ENCODE results near the gene APRT.

DNA sequence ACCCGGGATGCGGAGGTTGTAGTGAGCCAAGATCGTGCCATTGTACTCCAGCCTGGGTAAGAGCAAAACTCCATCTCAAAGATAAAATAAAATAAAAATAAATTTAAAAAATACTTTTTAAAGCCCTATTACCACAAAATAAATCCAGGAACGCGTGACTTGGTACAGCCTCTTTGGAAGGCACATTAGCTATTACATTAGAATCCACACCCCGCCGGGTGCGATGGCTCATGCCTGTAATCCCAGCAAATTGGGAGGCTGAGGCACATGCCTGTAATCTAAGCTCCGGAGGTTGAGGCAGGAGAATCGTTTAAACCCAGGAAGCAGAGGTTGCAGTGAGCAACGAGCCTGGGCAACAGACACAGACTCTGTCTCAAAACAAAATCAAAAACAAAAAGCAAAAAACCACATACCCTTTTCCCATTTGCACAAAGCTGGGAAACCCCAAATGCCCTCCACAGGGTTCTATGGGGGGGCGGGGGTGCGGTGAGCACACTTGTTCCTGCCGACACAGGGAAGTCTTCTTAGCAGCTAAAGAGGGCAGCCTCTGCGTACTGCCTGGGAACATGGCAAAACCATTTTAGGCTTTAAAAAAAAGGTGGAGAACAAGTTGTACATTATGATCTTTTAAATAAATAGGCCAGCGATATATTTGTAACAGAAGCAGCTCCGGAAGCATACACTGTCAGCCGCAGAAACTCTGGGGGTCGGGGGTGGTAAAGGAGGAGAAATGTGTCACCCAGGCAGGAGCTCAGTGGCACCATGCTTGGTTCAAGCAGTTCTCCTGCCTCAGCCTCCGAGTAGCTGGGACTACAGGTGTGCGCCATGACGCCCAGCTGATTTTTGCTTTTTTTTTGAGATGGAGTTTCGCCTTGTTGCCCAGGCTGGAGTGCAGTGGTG is 3.4 kb downstream of the SLC7A5 start:
- RAMPAGE, long total RNA = no peak
- RRBS = 73% methylated on average over 1 of the region's 23 CpGs

GRCh38 chr16:87918228-87918793 is 18.0 kb downstream of the CA5A start:
- RAMPAGE, long total RNA = no peak
- RRBS = no CpG with 5 or more reads among the region's 16 CpGs

- RAMPAGE, long total RNA = no peak
- RRBS = 88% methylated on average over 5 of the region's 33 CpGs
Observed at GRCh38 chr16:87959218-87960248, 8.3 kb downstream of the BANP start.

DNA sequence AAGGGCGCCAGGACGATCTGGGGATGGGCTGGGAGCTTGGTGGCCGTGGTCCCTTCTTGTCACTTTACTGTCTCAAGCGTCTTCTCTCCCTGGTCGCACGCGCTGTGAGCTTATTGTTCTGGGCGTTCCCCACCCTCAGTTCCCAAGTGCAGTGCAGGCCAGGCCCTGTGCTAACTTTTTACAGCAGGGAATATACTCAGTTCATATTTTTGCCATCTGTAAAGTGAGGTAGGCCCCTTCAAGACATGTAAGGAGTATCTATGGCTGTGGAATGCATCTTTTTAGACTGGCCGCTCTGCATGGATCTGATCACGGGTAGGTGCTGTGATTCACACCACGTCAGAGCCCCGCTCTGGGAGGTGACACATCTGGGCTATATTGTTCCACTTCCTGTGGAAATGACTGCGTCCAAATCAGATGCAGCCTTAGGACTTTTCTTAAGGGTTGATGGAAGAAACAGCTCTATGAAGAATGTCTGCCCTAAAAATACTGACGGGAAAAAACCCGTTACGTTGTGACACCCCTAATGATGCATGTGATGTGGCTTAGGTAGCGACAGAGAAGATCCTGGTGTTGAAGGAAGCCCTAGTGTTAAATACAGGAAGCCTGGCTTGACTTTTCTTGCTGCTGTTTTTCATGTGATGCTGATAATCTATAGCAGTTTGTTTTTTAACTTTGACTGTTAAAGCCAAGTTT is 12.1 kb downstream of the BANP start:
- RAMPAGE, long total RNA = no peak
- RRBS = no CpG with 5 or more reads among the region's 17 CpGs

GRCh38 chr16:87985214-87985618 is 34.0 kb downstream of the BANP start:
- RAMPAGE, long total RNA = no peak
- RRBS = no CpG with 5 or more reads among the region's 15 CpGs

DNA sequence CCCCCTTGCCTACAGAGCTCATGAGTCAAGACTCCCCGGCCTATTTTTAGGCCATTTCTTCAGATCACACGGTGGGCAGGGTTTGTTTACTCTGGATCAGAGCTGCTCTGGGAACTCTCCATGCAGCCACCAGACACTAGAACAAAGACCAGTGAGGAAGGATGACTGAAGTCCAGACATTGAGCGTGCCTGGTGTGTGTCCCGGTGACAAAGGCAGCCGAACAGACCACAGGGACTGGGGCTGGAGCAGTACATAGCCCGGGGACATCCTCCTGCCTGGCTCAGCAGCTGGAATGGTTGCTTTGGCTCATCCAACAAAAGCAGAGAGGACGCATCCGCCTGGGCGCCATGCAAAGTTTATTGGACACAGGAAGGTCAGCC is 137.1 kb upstream of the ZNF469 start:
- RAMPAGE, long total RNA = no peak
- RRBS = 6% methylated on average over 3 of the region's 9 CpGs

DNA sequence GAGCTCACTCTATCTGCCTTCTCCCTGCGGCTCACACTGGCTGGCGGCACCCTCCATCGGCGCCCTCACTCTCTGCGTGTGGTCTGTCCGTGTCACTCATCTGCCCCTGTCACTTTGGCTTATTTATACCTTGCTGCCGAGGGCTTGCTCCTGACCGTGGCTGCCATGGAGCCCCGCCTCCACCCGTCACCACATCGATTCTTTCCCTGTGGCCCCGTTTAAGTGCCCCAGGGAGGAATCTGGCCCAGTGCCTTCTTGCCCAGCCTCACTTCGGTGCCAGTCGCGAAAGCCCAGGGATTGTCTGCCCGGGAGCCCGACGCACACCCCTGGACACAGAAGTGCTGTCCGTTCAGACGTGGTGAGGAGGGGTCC is 115.7 kb upstream of the ZNF469 start:
- RAMPAGE, long total RNA = no peak
- RRBS = 85% methylated on average over 3 of the region's 20 CpGs

- RAMPAGE, long total RNA = no peak
- RRBS = no CpG with 5 or more reads among the region's 8 CpGs
Observed at GRCh38 chr16:88268054-88268479, 114.7 kb upstream of the ZNF469 start.

DNA sequence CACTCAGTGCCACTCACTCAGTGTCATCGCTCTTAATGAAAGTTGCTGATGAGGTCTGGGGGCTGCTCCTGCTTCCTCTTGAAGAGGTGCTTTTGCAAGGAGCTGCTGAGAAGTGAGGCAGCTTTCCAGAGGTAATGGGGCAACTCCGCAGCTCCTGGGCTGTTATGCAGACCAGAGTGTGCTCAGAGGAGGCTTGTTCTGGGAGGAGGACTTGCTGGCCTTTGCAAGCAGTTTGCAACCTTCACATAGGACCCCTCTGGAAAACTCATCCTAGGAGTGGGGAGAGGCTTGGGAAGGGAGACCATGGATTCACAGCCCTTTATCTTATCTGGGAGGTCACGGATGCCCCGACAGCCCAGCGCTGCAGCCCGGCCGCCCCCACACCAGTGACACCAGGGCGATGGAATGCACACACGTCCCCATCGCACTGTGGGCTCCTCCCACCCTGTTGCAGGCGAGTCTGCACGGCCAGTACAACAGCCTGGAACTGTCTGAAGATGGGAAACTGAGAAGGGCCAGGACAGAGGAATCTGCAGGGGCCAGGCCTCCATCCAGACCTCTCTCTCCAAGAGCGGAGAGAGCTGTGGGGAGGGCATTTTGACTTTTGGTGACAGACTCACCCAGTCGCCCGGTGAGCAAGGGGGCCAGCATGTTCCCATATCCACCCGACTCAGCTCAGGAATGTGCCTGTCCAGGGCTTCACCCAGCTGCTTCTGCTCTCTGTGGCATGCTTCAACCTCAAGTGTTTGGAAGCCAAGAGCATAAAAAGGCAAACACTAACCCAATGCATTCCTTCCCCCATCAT is 78.7 kb upstream of the ZNF469 start:
- RAMPAGE, long total RNA = no peak
- RRBS = no CpG with 5 or more reads among the region's 16 CpGs

DNA sequence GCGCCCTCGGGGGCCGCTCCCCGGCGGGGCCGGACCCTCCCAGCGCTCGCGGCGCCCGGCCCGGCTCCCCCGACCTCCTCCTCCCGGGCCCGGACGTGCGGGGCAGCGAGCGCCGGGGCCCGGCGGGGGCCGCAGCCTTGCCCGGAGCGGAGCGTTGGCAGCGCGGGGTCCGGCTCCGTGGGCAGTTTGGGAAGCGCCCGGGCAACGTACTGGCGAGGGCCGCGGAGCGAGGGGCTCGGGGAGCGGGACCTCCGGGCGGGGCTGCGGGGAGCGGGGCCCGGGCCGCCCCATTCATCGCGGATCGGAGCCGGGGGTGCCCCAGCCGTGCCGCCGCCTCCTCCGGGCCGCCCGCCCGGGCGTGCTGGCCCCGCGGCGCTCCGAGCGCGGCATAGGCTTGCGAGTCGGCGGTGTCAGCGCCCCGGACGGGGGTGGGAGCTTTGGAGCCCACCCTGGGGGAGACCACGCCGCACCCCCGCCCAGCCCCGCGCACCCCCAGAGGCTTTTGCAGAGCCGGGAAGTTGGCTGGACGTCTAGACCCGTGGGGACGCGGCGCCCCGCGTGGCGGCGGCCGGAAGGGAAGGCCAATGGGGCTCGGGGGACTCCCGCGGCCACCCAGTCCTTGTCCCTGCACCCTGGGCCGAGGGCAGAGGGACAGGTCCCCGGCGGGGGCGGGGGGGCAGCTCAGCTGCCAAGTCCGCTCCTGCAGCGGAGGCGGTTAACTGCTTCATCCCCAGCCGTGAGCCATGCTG is 783 bp downstream of the ZNF469 start:
- RAMPAGE, long total RNA = no peak
- RRBS = 2% methylated on average over 44 of the region's 96 CpGs

GRCh38 chr16:88504863-88505856 is 52.1 kb downstream of the ZFPM1 start:
- RAMPAGE, long total RNA = no peak
- RRBS = 47% methylated on average over 2 of the region's 35 CpGs

GRCh38 chr16:88526609-88527348 is 43.4 kb upstream of the ZC3H18 start:
- RAMPAGE, long total RNA = no peak
- RRBS = 82% methylated on average over 4 of the region's 25 CpGs

DNA sequence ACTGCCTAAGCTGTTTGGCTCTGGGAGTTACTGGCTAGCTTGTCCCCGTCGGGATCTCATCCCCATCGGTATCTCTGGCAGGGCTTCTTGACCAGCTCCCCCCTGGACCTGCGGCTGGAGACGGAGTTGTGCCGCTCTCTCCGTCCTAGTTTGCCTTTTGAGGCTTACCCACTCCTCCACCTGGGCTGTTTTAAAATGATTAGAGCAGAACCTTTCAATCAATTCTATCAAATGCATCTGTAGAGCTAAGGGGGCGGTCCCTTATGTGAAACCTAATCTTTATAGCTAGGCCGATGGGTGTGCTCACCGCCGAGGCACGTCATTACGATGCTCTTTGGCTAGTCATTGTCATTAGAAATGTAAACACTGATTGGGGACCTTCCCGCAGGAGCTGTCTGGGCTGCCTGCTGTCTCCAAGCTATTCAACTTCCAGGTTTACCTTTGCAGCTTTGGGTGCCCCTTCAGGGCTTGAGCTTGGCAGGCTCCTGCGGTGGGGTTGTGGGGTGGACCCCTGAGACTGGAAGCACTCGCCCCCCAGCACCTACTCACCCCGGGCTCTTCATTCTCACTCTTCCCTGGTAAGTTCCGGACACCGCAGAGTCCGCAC is 21.1 kb upstream of the IL17C start:
- RAMPAGE, long total RNA = no peak
- RRBS = no CpG with 5 or more reads among the region's 20 CpGs

- RAMPAGE, long total RNA = no peak
- RRBS = no CpG with 5 or more reads among the region's 3 CpGs
Observed at GRCh38 chr16:88640180-88640367, 1.7 kb downstream of the IL17C start.

DNA sequence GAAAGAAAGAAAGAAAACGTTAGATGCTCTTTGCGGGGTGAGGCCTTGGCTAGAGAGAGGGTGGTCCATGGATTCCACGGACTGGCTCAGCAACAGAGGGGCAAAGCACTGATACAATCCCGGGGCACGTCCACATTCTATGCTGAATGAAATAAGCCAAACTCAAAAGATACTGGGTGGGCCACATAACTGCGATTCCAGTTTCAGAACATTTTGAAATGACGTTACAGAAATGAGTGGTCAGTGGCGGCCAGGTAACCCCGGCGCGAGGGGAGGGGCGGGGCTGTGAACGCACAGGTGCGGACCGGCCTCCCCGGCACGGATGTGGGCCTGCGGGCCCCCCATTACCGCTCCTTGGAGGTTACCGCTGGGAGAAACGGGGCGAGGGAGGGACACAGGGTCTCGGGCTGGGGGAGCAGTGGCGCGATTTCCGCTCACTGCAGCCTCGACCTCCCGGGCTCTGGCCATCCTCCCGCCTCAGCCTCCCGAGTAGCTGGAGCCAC is 660 bp downstream of the MVD start:
- RAMPAGE, long total RNA = no peak
- RRBS = 7% methylated on average over 7 of the region's 30 CpGs

DNA sequence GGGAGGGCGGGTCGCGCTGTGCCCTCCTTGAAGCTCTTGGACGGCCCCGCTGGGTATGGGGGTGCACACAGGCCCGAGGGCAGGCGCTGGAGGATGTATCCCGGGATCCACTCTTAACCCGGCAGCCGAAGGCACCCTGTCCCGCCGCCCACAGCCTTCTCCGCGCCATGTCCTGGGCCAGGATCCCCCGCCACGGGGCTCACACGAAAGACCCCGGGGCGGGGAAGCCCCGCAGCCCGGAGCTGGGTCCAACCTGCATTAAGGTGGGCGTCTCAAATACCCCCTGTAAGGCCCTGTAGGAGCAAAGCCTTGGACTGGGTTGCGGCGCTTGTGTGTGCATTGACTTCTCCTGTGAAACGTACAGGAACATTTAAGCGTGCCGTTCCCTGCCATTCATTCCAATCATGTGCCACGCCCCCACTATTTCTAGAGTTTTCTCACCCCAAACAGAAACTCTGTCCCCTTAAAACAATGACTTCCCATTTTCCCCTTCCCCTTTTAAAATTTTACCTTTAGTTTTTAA is 934 bp upstream of the MVD start:
- RAMPAGE, long total RNA = no peak
- RRBS = 2% methylated on average over 8 of the region's 28 CpGs

DNA sequence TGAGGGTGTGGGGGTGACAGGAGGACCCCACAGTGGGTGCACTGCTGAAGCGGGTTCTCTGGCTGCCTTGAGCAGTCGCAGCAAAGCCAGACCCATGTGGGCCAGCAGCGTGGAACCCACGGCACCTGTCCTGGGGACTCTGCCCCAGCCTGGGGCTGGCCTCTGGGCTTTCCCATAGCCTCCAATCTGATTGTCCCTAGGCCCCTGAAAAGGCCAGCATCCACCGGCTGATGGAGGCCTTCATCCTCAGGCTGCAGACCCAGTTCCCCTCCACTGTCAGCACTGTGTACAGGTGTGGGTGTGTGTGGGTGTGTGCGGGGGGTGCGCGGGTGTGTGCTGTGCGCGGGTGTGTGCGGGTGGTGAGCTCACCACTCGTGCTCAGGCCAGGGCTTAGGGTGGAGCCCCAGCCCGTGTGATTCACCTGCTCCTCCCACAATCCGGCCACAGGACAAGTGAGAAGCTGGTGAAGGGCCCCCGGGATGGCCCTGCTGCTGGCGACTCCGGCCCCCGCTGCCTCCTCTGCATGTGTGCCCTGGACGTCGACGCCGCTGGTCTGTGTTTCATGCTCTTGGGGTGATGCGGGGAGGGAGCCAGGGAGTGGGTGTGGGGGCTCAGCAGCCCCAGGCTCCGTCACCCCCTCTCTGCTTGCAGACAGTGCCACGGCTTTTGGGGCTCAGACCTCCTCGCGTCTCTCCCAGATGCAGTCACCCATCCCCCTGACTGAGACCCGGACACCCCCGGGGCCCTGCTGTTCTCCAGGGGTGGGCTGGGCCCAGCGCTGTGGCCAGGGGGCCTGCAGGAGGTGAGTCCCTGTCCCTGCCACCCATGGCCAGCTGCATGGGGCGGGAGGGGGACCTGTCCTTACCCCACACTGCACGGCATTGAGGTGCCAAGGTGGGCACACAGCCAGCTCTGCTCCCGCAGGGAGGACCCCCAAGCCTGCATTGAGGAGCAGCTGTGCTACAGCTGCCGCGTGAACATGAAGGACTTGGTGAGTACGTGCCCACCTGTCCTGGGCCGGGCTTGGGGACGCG is 8.0 kb downstream of the CTU2 start:
- RAMPAGE, long total RNA = no peak
- RRBS = 100% methylated on average over 3 of the region's 39 CpGs

- RAMPAGE, long total RNA = no peak
- RRBS = no CpG with 5 or more reads among the region's 26 CpGs
Observed at GRCh38 chr16:88731608-88732398, 25.5 kb downstream of the CTU2 start.

GRCh38 chr16:88811697-88812599 is at the start of gene APRT:
APRT (minus strand) TSS chr16:88811928.
- RAMPAGE, long total RNA = start-site peak on the minus strand at chr16:88811905-88811942, 707 and 524 reads in 2 replicates
- RRBS = 2% methylated on average over 36 of the region's 100 CpGs

DNA sequence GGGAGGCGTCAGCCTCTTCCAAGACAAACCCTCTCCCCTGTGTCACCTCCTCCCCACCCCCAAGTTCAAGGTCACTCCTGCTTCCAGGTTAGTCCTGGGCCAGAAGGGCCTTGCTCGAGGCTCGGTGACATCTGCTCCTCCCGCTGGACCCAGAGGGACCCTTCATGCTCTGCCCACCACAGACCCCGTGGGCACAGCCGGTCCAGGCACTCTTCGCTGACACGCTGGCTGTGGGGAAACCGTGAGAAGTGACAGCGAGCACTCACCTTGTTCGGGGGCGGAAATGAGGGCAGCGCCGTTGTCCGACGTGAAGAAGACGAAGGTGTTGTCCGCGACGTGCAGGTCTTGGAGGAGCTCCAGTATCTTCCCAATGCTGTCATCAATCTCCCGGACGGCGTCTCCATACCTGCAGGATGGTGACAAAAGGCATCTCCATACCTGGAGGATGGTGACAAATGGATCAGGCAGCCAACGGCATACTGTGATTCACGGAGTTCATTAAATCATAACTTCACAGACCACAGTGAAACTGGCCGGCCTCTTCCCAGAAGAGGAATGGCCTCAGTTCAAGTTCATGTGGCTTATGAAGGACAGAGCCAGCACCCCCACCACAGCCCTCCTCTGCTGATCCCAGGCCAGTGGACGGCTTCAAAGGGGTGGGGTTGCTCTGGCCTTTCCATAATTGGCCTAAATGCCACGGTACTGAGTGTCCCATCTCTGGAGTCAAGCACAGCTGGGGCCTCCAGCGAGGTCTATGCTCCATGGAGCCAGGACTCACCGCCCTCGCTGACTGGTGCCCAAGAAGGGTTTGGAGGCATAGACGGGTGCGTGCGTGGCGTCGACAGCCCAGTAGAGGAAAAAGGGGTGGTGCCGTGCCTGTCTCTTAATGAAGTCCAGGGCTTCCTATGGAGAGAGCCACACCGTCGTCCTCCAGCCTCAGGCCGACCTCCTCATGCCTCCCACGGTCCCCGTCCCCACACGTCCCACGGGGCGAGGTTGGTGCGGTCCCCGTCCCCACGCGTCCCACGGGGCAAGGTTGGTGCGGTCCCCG is 21.5 kb downstream of the GALNS start:
- RAMPAGE, long total RNA = no peak
- RRBS = no CpG with 5 or more reads among the region's 52 CpGs

All from cardiac muscle cell (in vitro differentiated cells and primary cell).